ENCODE results near the genes C1orf54, MCL1, CTXND2 and MINDY1.

GRCh38 chr1:149941799-149942145 is 5.1 kb upstream of the MTMR11 start:
- PRO-cap, result no peak

- PRO-cap, result no peak
These were observed 15.4 kb downstream of the OTUD7B start for GRCh38 chr1:149995122-149995525.

DNA sequence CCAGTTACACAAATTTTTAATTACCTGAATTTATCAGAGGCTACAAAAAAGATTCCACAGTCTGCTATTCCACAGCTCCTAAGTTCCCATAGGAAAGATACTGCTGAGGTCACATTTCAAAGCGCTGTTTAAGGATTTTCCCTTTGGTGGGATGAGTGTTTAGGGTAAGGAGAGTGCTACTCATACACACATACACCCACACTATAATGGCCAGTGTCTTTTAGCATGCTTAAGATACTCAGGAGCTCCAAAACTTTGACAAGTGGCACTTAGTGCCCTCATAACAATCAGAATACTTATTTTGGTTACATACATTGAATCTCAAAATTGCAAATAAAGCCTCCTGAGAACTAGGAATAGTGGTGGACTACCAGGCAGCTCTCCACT is 2.8 kb downstream of the OTUD7B start:
- PRO-cap, result no peak

- PRO-cap, result no peak
These were observed 2.1 kb upstream of the VPS45 start for GRCh38 chr1:150065433-150065957.

DNA sequence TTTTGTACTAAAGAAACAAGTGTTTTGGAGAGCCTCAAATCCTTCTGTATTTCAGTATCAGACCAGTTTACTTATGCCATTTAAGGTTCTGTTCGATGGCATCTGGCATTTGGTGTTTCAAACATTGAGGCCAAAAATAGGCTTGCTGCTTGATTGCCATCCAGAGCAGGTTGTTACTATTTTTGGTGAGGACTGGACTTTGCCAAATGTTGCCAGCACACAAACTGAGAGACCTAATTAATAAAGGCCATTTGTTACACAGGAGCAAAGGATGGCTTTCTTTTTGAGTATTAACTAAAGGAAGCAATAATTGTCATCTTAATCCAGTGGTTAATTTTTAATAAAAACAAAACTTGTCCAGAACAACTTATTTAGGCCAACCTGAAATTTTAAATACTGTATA is 26.3 kb downstream of the VPS45 start:
- PRO-cap, result no peak

- PRO-cap, result no peak
These were observed 14.5 kb downstream of the PLEKHO1 start for GRCh38 chr1:150164142-150164630.

GRCh38 chr1:150272532-150273017 is at the start of gene C1orf54:
C1orf54 (plus strand) TSS chr1:150272790.
- PRO-cap, result unidirectional peak, plus-strand start at chr1:150272733

DNA sequence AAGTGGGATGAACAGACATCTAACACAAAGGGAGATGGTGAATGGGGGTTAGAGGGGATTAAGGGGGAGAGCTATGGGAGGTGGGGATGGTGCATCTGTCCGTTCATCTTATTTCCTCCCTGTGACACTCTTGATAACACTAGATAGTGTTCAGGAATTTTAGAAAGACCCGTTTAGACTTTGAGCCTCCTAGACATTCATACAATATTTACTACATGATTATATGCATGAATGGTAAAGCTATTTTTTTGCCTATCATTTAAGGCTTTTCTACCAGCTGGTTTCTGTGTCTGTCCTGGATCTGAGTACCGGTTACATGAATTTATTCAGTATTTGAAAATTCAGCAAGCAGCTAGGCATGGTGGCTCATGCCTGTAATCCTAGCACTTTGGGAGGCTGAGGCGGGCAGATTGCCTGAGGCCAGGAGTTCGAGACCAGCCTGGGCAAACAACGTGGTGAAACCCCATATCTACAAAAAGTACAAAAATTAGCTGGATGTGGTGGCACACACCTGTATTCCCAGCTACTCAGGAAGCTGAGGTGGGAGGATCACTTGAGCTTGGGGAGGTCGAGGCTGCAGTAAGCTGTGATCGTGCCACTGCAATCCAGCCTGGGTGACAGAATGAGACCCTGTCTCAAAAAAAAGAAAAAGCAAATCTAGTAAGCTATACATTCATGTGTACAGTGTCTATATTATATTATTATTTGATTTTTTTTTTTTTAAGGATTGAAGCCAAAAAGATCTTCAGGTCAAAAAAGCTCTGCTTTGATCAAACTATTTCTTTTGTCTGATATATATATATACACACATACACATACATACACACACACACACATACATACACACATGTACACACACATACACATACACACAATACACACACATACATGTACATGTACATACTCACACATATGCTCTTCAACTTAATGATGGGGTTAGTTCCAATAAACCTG is 17.2 kb upstream of the RPRD2 start:
- PRO-cap, result no peak

GRCh38 chr1:150383892-150384522 is 20.1 kb downstream of the RPRD2 start:
- PRO-cap, result no peak

GRCh38 chr1:150544267-150544554 is 5.0 kb upstream of the ADAMTSL4 start:
- PRO-cap, result no peak

GRCh38 chr1:150549511-150550069 is 382 bp downstream of the ADAMTSL4 start:
- PRO-cap, result no peak

- PRO-cap, result no peak
These were observed 4.2 kb downstream of the ADAMTSL4 start for GRCh38 chr1:150553018-150554258.

- PRO-cap, result bidirectional peak, plus-strand start at chr1:150579830, minus-strand start at chr1:150579597
These were observed at the start of gene MCL1 for GRCh38 chr1:150579463-150579723. MCL1 (minus strand) TSS chr1:150579610.

DNA sequence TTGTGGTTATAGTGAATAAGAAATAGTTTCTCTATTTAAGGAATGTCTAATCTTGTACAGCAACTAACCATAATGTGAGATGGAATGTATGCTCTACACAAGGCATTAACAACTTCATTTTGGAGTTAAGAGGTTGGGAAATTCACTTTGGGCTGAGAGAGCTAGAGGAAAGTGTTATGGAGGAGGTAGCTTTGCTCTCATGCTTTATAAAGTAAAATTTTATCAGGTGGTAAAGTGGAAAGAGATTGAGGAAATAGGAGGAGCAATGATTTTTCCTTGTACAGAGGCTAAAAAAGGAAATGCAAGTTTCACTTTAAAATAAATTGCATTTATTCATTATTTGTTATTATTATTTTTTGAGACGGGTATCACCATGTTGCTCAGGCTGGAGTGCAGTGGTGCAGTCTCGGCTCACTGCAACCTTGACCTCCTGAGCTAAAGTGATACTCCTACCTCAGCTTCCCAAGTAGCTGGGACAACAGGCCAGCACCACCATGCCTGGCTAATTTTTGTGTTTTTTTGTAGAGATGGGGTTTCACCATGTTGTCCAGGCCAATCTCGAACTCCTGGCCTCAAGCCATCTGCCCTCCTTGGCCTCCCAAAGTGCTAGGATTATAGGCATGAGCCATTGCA is 3.2 kb upstream of the MCL1 start:
- PRO-cap, result no peak

GRCh38 chr1:150875258-150875559 is 1.2 kb downstream of the ARNT start:
- PRO-cap, result no peak

DNA sequence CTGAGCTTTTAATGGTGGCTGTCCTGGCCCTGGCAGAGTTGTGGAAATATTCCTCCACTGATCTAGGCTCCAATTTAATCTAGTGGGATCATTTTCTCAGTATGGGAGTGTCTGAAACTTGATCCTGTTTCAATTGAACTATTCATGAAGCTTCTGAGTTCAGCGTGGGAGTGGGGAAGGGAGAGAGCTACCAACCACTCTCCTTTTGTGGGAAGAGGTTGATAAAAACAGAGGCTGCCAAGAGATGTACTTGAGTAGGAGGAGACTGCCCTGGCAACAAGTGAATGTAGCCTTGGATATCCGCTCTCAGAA is at the start of gene CTXND2:
TSS of gene CTXND2 (plus strand) at position 136 of the 312 bp plus-strand sequence.
- PRO-cap, result no peak

GRCh38 chr1:150970919-150971192 is 3.8 kb downstream of the CERS2 start:
- PRO-cap, result no peak

- PRO-cap, result bidirectional peak, plus-strand start at chr1:150971477, minus-strand start at chr1:150971342
These were observed 3.0 kb downstream of the CERS2 start for GRCh38 chr1:150971193-150972397.

- PRO-cap, result no peak
These were observed 6.3 kb downstream of the MINDY1 start for GRCh38 chr1:151000258-151000938.

GRCh38 chr1:151006296-151007332 is at the start of gene MINDY1:
MINDY1 (minus strand) TSS chr1:151006902.
- PRO-cap, result bidirectional peak, plus-strand start at chr1:151006520, minus-strand start at chr1:151006433; bidirectional peak, plus-strand start at chr1:151006935, minus-strand start at chr1:151006874